Hepatocyte (in vitro differentiated cells and primary cell): ENCODE measurements around a stretch of chr13.

GRCh38 chr13:114313239-114313456 lies 1.2 kb upstream of the CHAMP1 start:
- RAMPAGE, long total RNA = no peak
- RRBS = no CpG with 5 or more reads among the region's 2 CpGs